Placental epithelial cell (primary cell): ENCODE results near the gene NANOS1.

DNA sequence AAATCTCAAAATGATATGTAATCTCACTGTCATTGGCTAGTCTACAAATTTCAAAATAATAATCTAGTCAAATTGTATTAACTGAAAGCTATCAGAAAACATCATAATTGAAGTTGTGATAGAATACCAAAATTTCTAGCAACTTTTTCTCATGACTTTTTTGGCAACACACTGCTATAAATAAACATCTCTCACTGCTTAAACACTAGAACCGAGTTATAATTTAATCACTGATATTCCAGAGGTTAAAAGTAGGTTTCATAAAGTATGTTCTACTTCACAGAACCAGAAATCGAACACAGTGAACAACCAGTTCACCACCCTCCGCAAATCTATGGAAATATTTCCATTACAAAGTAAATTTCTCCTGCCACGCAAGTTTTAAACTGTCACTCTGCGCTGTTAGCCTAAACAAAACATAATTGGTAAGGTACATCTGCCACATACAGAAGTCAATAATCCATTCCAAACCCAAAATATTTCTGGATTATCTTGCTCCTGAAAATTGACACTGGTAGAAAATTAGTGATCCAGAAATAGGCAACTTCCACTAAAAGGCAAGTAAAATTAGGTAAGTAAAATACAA is 2.7 kb downstream of the PDZD8 start:
- CAGE, long polyA plus RNA: no peak

GRCh38 chr10:117373829-117374169 is 1.4 kb downstream of the PDZD8 start:
- CAGE, long polyA plus RNA: no peak

- CAGE, long polyA plus RNA: no peak
Observed at GRCh38 chr10:117538003-117538617, 4.4 kb upstream of the EMX2 start.

DNA sequence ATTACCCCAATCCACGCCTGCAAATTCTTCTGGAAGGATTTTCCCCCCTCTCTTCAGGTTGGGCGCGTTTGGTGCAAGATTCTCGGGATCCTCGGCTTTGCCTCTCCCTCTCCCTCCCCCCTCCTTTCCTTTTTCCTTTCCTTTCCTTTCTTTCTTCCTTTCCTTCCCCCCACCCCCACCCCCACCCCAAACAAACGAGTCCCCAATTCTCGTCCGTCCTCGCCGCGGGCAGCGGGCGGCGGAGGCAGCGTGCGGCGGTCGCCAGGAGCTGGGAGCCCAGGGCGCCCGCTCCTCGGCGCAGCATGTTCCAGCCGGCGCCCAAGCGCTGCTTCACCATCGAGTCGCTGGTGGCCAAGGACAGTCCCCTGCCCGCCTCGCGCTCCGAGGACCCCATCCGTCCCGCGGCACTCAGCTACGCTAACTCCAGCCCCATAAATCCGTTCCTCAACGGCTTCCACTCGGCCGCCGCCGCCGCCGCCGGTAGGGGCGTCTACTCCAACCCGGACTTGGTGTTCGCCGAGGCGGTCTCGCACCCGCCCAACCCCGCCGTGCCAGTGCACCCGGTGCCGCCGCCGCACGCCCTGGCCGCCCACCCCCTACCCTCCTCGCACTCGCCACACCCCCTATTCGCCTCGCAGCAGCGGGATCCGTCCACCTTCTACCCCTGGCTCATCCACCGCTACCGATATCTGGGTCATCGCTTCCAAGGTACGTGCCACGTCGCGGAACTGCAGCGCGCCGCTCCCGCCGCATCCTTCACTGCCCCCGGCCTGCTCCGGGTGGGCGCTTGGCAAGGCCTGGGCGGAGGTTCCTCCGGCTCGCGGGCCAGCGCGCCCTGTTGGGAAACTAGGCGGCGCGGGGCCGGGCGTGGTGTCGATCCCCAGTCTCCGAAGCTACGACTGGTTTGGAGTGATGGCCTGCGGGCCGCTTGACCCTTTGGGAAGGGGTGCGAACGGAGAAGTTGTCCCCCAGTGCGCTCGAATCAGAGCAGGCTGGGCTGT is 720 bp downstream of the EMX2 start:
- CAGE, long polyA plus RNA: no peak

DNA sequence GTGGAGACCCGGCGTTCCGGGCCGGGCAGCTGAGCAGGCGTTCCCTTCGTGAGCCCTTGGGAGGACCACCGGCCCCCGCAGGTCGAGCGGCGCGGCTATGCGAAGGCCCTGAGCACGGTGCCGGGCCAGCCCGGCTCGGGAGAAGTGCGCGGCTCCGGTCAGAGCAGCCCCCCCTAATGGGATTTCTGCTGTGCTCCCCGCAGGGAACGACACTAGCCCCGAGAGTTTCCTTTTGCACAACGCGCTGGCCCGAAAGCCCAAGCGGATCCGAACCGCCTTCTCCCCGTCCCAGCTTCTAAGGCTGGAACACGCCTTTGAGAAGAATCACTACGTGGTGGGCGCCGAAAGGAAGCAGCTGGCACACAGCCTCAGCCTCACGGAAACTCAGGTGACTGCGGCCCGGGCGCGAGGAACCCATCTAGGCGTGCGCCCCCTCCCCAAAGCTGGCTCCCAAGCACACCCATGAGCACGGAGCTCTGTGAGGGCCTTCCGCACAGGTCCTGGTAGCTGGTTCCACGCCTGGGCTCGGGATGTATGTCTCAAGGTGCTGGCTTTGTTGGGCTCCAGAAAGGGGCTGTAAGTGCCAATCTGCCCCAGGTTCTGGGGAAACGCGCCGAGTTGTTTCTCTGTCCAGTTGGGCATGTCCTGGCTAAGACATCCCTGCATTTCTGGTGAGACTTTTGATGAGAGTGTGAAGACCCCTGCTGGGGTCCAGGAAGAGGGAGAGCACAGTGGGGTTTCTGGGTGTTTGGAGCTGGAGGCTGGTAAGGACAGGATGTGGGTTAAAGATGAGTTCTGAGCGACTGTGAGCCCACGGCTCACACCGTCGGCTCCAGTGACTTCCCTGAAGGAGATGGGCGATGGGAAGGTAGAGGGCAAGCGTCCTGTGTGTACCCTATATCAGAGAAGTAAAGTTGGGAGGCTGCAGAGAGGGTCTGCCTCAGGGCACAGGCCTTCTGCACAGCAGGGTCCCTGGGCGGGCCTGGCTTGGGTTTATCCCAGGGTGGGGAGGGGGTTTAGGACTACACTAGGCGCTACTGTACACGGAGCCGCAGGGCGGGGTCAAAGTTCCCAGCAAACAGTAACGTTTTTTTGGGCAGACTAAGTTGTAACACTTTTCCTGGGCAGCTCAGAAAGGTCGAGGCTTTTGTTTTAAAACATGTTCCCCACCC is 3.3 kb downstream of the EMX2 start:
- CAGE, long polyA plus RNA: no peak

- CAGE, long polyA plus RNA: no peak
Observed at GRCh38 chr10:117552730-117553176, 10.2 kb downstream of the EMX2 start.

DNA sequence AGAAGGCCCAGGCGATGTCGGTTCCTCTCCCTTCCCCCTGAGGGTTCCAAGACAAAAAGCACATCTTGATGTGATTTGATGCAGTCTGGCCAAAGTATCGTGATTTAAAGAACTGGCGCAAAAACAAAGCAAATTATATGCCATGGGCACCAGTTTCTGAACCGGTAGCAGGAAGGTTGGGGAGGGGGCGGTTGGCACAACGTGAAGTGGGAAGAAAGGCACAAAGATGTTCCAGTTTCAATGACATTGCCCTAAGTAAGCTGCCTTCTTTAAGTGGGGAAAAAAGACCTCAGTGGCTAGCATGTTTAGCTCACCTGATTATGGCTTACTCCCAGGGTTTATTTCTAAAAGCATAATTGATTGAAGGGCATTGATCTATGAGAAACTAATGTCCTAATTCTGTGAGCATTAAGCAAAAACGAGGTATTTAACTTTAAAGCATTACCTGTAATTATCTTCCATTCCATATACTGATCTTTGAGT is 72.6 kb downstream of the FAM204A start:
- CAGE, long polyA plus RNA: no peak

- CAGE, long polyA plus RNA: no peak
Observed at GRCh38 chr10:118570929-118571455, 24.5 kb downstream of the PRLHR start.

- CAGE, long polyA plus RNA: no peak
Observed at GRCh38 chr10:118672880-118673314, 77.4 kb upstream of the PRLHR start.

- CAGE, long polyA plus RNA: no peak
Observed at GRCh38 chr10:118730979-118731483, 23.7 kb downstream of the CACUL1 start.

DNA sequence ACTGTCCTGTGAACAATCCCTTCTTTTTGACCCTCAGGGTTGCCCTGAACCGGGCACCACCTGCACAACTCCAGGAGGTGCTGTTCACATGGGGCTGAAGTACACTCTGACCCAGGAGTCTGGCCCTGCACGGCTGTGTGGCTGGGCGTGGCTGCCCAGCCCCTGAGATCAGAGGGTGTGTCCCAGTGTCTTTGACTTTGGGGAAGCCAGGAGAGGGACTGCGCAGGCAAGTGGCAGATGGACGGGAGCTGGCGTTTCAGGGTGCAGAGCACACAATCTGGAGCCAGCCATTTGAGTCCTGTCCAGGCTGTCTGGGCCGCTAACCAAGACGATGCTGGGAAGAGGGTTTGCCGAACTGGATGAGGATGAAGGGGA is 121.0 kb upstream of the NANOS1 start:
- CAGE, long polyA plus RNA: no peak

DNA sequence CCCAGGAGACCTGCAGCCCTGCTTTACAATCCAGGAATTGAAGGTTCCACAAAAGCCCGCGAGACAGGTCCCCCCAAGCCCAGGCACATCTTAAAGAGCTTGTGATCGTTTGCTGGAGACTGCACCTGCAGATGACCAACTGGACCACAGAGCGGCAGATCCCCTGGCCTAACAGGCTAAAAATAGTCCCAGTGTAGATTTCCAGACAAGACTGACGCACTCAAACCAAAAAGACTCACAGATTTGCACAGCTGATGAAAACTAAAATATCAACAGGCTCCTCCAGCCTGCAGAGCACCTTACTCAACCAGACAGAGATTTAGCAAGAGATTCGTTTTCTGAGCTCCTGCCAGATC is 22.8 kb upstream of the NANOS1 start:
- CAGE, long polyA plus RNA: no peak

DNA sequence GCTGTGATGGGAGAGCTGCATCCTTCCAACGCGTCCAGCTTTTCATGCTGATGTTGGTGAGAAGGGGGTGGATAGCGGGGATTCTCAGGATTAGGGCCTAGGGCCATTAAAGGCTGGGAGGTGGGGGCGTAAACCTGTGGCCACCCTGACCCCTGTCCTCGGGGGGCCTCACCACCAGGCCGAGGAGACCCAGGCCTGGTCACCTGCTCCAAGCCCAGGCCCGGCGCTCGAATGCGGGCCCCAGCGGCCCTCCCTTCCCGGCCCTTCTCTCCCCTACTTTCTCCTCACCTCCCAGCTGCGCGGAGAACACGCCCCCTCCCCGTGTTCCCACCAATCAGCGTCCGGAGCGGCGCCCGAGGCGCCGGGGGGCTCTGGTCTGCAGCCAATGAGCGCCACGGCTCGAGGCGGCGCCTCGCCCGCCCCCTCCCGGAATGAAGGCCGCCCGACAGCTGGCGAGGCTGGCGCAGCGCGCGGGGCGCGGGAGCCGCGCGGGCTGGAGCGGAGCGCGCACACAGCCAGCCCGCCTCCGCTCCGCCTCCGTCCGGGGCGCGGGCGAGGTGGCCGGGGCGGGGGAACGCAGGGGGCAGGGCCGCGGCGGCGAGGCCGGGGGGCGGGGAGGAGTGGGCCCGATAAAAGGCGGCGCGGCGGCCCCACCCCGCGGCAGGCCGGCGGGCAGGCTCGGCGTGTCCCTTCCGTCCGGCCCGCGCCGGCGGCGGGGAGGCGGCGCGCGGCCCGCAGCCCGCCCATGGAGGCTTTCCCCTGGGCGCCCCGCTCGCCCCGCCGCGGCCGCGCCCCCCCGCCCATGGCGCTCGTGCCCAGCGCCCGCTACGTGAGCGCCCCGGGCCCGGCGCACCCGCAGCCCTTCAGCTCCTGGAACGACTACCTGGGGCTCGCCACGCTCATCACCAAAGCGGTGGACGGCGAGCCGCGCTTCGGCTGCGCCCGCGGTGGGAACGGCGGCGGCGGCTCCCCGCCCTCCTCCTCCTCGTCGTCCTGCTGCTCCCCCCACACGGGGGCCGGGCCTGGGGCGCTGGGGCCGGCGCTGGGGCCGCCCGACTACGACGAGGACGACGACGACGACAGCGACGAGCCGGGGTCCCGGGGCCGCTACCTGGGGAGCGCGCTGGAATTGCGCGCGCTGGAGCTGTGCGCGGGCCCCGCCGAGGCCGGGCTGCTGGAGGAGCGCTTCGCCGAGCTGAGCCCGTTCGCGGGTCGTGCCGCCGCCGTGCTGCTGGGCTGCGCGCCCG is at the start of gene NANOS1:
Gene NANOS1, plus strand, starts transcription at position 658 of the 1,247 bp plus-strand sequence.
- CAGE, long polyA plus RNA: no peak

- CAGE, long polyA plus RNA: no peak
Observed at GRCh38 chr10:119038096-119038631, 8.7 kb downstream of the NANOS1 start.

GRCh38 chr10:119059591-119060298 is 20.9 kb downstream of the EIF3A start:
- CAGE, long polyA plus RNA: no peak

DNA sequence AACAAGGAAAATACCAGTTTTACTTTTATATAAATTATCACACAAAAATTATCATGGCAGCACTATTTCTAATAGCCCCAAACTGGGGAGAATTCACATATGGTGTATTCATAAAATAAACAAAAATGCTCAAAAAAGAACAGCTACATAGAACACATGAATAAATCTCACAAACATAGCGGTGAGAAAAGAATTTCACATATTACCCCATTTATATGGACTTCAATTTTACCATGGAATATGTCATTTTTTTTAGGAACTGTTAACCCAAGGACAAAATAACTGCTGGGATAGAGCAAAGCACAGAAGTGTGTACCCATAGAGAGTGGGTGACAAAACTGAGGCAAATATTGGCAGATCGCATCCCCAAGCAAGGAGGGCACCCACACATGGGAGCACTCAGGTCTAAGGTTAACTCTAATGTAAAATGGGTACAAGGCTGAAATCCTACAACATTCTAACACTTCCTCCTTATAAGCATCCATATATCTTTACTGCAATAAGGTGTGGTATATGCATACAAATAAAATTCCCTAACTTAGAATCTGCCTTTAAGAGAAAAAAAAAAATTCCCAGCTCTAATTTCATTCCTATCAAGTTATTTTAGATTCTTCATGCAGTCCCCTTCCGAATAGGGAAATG is 18.8 kb downstream of the EIF3A start:
- CAGE, long polyA plus RNA: no peak

- CAGE, long polyA plus RNA: no peak
Observed at GRCh38 chr10:119164684-119165023, 860 bp downstream of the SFXN4 start.

- CAGE, long polyA plus RNA: no peak
Observed at GRCh38 chr10:119166401-119166820, 897 bp upstream of the SFXN4 start.

- CAGE, long polyA plus RNA: no peak
Observed at GRCh38 chr10:119208113-119208573, 772 bp downstream of the GRK5 start.

- CAGE, long polyA plus RNA: no peak
Observed at GRCh38 chr10:119270763-119271044, 63.3 kb downstream of the GRK5 start.